Measurements from ENCODE around the gene GLIPR1.

DNA sequence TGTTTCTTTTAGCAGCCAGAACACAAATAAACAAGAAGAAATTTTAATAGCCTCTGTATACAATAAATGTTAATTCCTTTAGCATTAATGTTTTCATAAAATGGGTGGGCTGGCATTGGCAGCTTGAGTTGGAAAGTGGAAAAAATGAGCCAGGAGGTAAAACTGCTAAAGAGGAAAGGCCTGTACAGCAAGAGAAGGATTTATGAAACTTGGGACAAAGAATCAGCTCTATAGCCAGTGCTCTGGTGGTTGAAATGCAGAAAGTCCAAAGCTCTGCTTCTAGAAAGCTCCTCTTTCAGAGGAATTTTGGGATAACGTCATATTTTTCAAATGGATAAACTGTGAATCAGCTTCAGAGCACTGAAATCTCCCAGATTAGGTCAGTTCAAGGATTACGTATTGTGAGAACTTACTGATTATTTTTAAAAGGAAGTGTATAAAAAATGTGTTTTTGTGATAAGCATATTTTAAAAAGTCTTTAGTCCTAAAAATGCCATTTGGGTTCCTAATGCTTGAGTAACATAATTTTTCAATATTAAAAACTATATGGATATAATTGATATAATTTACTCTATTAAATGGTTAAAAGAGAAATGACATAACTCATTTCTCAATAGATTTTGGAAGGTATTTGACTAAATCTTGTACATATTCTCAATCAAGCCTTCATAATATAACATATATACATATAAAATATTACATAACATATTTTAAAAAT, 203.0 kb upstream of the CNOT2 start:
- PRO-cap: no peak

DNA sequence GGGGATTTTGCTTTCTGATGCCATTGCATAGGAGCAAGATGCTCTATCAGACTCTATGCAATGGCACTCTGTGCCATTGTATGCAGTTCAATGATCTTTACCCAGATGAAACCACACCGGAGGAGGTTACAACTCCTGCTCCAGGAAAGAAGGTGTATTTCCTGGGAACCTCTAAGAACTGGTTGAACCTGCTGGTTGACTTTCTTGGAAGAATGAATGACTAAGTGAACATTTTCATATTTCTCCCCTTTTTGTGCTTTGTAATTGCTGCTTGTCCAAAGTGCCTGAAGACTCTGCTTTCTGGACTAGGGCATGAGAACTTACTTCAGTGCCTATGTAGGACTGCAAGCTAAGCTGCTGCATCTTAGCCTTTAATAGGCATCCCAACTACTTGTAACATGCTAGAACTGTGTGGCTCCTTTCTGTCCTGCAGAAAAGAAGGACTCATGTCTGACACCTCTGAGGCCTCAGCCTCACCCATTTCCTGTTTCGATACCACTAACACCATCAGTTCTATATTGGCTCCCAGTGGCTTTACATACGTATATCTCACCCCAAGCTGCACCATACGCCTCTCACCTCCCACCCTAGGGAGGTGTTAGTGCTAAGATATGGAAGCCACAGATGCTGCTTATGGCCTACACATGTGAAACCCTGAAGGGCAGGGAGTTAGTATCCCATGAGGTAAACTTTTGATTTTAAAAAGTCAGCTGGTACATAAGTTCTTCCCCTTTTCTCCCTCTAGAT, 193.4 kb upstream of the CNOT2 start:
- PRO-cap: no peak

GRCh38 chr12:70243527-70244342, 502 bp downstream of the CNOT2 start:
- PRO-cap: bidirectional peak, plus-strand start at chr12:70243743, minus-strand start at chr12:70243637

DNA sequence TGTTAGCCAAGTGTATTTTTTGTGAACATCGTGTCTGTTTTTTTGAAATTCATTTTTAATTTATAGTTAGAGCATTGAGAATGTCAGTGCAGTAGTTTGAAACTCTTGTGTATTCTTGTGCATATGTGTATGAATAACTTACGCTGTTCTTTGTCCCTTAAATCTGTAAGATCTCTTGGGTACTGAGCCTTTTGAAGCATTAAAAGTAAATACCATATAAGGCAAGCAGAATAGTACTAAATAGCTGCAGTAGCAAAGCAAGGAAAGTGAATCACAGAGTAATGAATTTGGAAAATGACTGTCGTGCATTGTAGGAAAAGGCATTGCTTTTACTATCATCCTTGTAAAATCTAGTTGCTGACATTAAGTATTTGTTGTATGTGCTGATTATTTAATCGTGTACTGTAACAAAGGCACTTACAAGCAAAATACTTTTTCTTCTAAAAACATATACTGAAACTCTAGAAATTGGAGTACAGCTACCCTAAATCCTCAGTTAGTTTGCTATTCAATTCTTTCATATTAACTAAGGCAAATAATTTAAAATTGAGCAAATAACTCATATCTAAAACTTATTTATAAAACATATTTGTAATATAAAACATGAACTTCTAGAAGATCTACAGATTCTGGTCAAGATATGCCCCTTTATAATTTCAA, 12.2 kb downstream of the CNOT2 start:
- PRO-cap: no peak

DNA sequence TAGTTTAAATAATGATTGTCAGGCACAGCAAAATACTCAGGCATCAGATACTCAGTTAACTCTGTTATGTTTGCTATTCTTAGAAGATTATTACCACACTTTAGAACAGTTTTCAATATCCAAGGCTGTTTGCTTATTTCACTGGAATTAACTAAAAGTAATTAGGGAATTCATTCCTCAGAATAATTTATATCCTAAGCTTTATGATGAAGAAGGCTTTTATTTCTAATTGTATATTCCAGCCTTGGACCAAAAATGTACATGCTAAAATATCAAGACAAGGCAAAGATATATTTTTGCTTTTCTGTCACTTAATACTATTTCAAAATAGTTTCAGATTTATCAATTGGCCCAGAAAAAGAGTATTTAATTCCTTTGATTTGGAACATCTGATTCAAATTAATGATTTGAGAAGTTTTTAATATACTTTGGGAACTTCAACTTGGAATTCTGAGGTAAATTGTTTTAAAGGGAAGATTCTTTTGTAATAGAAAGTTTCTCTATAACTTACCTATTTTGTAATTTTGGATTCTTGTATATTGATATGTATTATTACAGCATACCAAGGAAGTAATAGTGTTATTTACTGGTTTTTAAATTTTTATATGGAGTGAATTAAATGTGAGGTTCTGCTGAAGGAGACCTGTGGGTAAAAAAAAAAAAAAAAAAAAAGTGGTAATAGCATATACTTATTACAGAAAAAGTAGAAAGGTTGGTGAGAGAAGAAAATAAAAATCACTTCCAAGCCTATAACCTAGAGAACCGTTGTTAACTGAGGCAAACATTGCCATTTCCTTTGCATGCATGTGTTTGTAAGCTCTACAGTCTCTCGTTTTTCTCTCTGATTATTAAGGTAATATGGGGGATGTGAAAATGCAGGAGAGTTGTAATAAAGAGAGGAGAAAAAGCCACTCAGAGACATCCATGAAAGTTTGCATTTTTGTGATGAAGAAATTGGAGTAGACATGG, 13.0 kb downstream of the CNOT2 start:
- PRO-cap: no peak

- PRO-cap: no peak
Observed at GRCh38 chr12:70324155-70324671, 41.9 kb upstream of the KCNMB4 start.

DNA sequence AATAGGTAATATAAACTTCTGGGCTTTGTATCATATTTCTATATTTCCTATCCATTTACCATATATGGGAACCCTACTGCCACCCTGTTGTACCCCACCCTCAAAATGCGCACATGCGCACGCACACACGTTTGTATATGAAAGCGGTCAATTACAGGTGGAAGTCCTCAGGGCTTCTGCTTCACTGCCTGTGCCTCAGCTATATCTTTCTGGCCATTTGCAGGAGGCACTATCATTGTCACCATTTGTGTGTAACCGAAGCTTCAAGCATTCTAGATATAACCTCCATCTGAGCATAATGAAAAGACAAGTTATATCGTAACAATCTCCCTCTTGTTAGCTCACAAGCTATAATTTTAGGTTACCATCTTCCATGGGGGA, 31.3 kb upstream of the KCNMB4 start:
- PRO-cap: no peak

DNA sequence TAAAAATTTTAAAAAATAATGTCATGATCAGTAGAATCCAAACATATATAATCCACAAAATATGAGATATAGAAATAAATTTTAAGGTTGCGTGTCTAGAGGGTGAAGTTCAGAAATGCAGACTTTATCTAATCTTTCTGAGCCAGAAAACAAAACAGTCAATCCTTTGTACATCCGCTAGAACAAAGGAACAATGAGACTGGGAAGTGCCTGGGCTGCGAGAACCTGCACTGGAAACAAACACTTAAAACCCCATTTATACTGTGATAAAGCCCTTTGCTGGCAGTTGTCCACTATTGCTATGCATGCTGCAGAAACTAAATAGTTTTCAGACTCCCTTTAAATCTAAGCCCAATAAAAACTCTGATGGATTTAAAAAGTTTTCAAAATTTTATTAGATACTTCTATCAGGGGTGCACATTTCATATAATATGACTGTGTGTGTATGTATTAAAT, 38.4 kb downstream of the PTPRB start:
- PRO-cap: no peak

GRCh38 chr12:71158229-71158925, 578 bp upstream of the TSPAN8 start:
- PRO-cap: no peak

- PRO-cap: no peak
Observed at GRCh38 chr12:71646761-71646997, 17.0 kb downstream of the ZFC3H1 start.

- PRO-cap: no peak
Observed at GRCh38 chr12:73341560-73341812, 1069.3 kb downstream of the TRHDE start.

GRCh38 chr12:74535657-74536011, 2.0 kb upstream of the ATXN7L3B start:
- PRO-cap: no peak

DNA sequence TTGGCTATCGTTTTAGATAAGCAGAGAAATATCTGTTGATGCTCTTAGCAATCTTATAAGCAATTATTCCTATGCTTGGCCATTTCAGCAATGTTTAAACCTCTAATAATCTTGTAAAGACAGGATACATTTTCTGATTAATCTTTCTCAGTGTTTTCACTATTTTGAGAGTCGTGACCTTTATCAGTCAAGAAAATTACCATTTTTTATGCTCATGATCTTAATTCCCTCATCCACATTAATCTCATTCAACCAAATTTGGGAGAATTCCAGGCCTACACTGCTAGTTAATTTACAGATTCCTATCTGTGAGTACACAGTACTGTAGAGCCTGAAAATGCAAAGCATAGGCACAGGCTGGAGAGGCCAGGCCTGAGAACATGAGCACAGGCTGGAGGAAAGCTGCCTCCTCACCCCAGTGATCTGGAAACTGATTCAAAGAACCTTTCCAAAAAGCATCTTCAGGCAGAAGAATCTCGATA, 122.2 kb downstream of the KCNC2 start:
- PRO-cap: no peak

DNA sequence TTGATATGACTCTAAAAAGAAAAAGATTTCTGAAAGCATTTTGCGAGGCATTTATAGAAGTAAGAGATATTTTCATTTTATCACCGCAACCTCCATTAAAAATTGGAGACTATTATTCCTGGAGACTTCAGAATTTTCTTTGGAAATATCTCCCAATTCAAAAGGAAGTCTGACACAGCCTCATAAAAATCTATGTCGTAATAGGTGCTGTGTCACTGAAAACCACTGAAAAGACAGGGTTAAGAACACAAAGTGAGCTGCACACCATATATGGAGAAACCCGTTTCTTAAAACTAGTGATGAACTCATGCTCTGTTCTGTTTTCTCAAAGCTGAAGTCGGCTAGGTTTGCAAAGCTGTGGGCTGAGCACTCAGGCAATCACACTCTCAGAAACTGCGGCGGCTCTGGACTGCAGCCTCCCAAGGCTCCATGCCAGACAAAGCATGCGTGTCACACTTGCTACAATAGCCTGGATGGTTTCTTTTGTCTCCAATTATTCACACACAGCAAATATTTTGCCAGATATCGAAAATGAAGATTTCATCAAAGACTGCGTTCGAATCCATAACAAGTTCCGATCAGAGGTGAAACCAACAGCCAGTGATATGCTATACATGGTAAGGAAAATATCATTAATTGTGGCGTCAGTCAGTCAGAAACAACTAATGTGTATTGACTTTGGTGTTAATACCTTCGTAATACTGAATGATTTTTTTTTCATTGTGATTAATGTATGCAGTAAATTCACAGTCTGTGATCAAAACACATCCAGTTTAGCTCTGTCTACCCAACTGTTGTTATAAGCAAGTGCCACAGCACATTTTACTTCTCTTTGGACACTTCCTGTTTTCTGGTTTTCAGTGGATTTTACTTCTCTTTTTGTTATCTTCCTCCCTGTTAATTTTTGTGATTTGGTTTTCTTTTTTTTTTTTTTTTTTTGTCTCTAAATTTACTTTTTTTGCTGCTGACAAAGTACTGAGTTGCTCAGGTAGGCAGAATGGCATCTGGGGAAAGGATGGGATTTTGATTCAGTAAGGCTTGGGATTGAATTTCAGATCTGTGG, at the start of gene GLIPR1:
Gene GLIPR1 (plus strand): TSS at position 318 of the 1,063 bp plus-strand sequence.
- PRO-cap: unidirectional peak, plus-strand start at position 389 of the sequence

DNA sequence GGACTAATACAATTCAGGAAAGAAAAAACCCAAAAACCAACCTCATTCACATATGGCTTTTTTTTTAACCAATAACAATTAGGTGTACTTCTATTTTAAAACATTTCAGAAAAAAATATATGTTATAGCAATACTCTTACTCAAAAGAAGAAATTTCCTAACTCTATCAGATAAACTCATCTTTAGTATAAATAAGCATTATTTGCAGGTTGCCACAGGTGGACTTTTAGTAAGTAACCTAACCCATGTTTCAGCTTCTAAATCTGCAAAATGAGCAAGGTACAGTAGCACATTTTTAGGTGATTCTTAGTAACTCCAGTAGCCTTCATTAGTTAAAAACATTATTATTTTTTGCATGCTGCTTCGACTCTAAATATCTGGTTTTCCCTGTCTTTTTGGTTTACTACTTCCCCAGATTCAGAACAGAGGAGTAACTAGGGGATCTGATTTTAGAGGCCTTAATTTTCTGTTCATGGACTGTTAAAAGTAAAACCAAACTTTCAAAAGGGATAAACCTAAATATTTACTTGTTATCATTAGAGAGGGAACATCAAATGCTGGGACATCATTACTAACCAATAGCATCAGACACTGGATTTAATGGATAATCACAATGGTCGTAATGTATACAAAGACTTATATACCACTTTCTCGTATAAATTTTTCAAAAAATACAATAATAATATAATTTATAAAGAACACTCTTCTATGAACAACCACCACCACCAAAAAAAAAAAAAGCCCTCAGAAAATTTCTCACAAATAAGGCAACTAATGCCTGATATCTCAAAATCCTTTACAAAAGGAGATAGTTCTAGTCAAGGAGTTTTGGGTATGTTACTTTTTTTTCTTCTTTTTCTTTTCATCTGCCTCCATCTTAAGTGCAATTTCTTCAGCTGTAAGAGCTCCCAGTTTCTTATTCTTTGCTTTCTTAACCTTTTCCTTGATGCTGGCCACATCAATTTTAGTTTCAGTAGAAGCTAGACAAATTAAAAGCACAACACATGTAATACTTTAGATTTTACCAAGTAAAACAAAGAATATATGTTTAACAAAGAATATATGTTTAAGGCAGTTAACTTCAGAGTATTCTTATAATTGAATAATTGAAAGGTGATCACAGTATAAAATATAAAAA, 12.1 kb downstream of the KRR1 start:
- PRO-cap: no peak

GRCh38 chr12:75784520-75784974, 273.1 kb upstream of the KRR1 start:
- PRO-cap: no peak

GRCh38 chr12:75913276-75914344, 170.9 kb downstream of the NAP1L1 start:
- PRO-cap: no peak

GRCh38 chr12:75974505-75974911, 110.0 kb downstream of the NAP1L1 start:
- PRO-cap: no peak

DNA sequence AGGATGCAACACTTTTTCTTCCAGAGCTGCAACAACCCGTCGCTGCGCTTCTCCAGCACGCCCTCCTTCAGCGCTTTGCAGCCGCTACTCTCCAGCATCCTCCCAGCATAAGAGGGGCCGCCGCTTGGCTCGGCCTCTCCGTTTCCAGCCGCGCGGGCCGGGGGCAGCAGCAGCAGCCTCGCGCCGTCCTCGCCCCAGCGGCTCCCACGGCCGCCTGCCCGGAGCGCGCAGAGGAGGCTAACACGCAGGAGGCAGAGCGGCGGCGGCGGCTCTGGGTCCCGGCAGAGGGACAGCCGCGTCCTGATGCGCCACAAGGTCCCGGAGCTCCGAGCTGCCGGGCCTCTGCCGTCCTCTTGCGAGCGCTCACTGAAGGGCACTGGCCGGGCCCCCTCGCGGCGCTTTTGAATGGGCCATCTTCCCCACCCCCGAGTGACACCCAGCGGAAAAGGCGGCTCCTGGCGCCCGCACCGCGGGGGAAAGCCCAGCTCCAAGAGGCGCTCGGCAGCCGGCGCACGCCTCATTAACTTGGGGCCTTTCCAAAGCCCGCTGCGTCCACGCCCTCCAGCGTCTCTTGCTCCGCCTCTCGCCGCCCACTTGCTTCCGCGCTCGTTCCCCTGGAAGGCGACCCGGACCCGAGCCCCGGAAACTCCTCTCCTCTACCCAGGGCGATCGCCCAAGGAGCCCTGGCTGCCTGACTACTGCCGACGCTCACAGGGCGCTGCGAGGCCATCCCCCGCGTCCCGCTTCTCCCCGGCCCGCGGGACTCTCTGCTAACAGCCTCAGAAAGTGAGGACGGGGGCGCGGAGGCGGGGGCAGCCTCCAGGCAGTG, 53.0 kb downstream of the NAP1L1 start:
- PRO-cap: bidirectional peak, plus-strand start at position 663 of the sequence, minus-strand start at position 368 of the sequence

- PRO-cap: no peak
Observed at GRCh38 chr12:76082932-76083311, 1.6 kb downstream of the NAP1L1 start.